Measurements from ENCODE around the genes TAMM41, MKRN2, RAF1, IQSEC1 and NUP210.

- CAGE, long polyA plus RNA, result no peak
- RRBS, result no CpG with 5 or more reads among the region's 7 CpGs
These were observed 51.4 kb downstream of the VGLL4 start for GRCh38 chr3:11592224-11592767.

GRCh38 chr3:11598573-11599282, 45.0 kb downstream of the VGLL4 start:
- CAGE, long polyA plus RNA, result no peak
- RRBS, result no CpG with 5 or more reads among the region's 3 CpGs

DNA sequence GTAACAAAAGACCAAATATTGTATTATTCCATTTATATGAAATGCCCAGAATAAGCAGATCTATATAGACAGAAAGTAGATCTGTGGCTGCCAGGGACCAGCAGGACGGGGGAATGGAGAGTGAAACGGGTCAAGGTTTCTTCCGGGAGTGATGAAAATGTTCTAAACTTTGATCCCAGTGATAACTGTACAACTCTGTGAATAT, 18.0 kb downstream of the VGLL4 start:
- CAGE, long polyA plus RNA, result no peak
- RRBS, result no CpG with 5 or more reads among the region's 3 CpGs

GRCh38 chr3:11846011-11847313, at the start of gene TAMM41:
TSS of gene TAMM41 (minus strand) at chr3:11846885.
- CAGE, long polyA plus RNA, result no peak
- RRBS, result 1% methylated on average over 4 of the region's 80 CpGs

DNA sequence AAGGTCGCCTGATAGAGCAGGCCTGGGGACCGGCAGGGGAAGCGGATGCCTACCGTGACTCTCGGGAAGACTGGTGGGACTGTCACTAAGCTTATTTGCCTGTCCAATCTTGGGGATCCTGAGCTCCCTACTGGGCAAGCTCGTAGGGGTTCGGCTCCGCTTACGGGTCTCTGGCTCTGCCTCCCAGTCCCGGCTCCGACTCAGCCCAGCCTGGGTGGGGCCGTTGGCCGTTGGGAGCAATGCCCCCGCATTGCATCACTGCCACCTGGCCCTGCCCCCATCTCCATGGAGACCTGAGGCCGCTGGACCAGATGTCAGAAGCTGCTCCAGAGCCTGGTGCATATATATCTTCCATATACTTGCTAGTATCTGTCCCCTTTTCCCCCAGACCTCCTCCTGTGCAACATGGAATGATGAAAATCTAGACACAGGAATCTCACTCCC, 64.6 kb upstream of the TAMM41 start:
- CAGE, long polyA plus RNA, result no peak
- RRBS, result no CpG with 5 or more reads among the region's 15 CpGs

DNA sequence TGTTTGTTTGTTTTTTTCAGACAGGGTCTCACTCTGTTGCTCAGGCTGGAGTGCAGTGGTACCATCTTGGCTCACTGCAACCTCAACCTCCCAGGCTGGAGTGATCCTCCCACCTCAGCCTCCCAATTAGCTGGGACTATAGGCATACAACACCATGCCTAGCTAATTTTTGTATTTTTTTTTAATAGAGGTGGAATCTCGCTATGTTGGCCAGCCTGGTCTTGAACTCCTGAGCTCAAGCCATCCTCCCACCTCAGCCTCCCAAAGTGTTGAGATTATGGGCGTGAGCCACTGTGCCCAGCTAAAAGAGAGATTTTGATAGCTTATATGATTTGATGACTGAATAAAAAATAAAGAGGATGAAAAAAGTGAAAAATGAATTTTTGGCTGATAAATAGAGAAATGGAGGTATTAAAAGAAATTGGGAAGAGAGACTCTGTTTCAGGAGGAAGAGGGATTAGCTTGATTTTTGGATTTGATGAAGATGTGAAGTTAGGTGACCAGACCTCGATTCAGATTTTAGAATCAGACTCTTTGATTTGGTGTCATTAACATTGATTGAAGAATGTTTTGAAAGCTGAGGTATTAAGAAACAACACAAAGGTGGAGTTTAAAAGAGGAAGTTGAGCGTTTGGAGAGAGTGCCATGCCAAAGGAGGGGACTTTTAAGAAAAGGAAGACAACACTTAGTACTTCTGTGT, 34.1 kb downstream of the PPARG start:
- CAGE, long polyA plus RNA, result no peak
- RRBS, result no CpG with 5 or more reads among the region's 4 CpGs

DNA sequence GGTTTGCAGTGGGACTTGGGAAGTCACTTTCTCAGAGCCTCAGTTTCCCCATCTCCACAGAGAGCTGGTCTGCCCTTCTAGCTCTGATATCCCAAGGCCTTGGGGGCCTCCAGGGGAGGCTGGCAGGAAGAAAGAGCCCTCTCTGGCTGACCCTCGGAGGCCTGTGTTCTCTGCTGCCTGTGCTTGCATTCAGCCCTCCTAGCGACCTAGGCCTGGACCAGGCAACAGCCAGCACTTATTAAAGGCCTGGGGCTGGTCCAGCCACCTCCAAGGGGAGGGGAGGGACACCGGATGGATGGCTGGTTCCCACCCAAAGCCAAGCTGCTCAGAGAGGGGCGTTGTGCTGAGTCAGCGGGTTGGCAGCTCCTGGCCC, 43.5 kb upstream of the TSEN2 start:
- CAGE, long polyA plus RNA, result no peak
- RRBS, result 15% methylated on average over 2 of the region's 5 CpGs

GRCh38 chr3:12556606-12557813, at the start of gene MKRN2:
TSS of gene MKRN2 (plus strand) at chr3:12557087.
- CAGE, long polyA plus RNA, result no peak
- RRBS, result under 1% methylated on average over 26 of the region's 91 CpGs

DNA sequence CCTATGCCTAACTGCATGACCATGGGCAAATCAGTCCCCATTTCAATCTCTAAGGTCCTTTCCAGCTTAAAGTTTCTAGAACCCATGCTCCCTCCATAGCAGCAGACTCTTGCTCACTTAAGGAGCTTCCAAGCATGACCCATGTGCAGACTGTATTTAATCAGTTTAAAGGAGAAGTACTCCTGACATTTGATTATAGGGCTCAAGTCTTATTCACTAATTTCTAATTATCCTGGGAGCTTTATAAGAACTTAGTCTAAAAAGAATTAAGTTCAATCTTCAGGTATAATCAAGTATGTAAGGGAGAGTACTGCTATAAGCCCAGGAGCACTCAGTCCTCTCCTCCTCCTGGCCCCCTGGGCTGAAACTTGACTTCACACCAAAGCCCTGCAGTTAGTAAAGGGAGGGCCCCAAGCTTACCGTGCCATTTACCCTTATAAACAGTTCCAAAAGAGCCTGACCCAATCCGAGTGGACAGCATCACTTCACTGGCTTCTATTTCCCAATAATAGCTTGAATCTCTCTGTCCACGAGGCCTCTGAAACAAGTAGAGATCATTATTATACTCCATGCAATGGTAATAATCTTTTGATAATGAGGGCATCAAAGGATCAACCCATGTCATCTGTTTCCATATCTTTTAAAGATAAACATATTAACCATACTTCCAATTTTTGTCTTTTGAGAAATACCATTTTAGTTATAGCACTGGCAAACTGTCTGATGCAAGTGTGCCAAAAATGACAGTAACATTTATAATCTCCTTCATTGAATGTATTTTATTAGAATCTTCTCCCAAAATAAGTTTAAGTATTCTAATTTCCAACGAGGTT, 42.6 kb downstream of the MKRN2 start:
- CAGE, long polyA plus RNA, result no peak
- RRBS, result no CpG with 5 or more reads among the region's 4 CpGs

DNA sequence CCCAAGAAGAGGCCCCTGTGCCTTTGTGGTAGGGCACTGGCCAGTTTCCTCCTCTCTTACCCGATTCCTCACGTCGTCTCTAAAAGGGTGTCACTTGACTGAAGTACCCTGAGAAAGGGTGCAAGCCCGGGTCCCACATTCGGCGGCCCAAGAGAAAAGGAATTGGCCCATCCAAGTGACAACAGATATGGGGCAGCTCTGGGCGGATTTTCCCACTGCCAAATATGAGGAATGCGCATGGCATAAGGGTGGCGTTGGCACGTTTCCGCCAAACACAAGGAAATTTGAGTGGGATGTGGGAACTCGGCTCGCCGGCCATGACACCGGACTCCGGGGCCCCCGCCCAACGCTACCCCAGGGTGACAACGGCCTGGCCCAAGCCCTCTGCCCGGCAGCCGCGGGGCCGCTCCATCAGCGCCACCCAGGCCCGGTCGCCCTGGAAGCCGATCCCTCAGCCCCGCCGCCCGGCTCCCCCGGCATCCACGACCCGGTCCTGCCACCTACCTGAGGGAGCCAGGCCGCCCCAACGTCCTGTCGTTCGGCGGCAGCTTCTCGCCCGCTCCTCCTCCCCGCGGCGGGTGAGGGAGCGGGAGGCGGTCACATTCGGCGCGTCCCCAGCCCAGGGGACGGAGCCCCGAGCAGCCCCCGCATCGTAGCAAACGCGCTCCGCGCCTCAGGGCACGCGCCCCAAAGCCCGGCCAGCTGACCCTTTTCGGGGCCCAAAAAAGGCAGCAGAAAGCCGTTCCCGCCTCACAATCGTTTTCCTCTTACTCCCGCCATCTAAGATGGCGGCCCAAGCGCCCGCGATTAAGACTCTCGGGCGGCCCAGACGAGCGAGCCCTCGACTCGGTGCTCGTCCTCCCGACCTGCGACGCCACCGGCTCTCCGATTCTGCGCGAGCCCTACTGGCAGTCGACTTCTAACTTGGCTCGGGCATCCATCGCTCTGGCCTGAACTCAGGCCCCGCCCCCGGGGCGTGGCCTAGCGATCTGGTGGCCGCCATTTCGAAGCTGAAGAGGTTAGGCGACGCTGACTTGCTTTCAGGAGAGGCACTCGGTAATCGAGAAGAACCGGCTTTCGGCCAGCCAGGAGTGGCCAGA, at the start of gene RAF1:
TSS of gene RAF1 (minus strand) at position 809 of the 1,100 bp plus-strand sequence.
- CAGE, long polyA plus RNA, result start-site peak on the minus strand centred at position 188 of the sequence, 185 bp wide, 121 and 112 reads in 2 replicates; start-site peak on the minus strand centred at position 663 of the sequence, 293 bp wide, 366 and 203 reads in 2 replicates
- RRBS, result under 1% methylated on average over 28 of the region's 97 CpGs

DNA sequence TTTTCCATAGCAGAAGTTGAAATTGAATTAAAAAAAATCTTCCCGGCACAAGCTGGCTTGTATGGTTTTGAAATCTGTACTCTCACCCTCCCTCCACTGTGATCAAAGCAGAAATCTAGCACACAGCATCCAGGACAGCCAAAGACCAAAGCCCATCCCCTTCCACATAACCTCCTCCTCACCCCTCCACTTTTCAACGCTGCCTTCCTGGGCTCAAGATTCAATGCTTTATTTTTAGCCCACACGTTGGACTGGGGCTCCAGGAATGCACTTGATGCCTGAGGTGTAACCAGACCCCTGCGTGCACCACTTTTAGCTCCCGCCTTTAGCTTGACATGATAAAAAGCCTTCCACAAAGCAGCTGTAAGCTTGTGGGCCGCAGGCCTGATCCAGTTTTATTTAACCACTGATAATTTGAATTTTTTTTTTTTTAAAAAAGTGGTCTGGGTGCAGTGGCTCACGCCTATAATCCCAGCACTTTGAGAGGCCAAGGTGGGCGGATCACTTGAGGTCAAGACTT, 29.8 kb downstream of the TMEM40 start:
- CAGE, long polyA plus RNA, result no peak
- RRBS, result no CpG with 5 or more reads among the region's 8 CpGs

GRCh38 chr3:12835319-12836361, 5.7 kb downstream of the RPL32 start:
- CAGE, long polyA plus RNA, result no peak
- RRBS, result no CpG with 5 or more reads among the region's 11 CpGs

GRCh38 chr3:12931178-12931844, 89.9 kb upstream of the RPL32 start:
- CAGE, long polyA plus RNA, result no peak
- RRBS, result no CpG with 5 or more reads among the region's 16 CpGs

DNA sequence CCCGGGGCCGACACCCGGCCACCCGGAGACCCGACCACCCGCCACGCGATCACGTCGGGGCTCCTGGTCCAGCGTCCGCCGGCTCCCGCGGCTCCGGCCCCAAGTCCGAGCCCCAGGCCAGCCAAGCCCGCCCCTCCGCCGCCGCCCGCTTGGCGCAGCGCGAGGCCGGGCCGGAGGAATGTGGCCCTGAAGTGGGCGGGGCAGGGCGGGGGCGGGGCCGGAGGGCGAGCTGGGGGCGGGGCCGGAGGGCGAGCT, 105.8 kb downstream of the IQSEC1 start:
- CAGE, long polyA plus RNA, result no peak
- RRBS, result 1% methylated on average over 26 of the region's 35 CpGs

DNA sequence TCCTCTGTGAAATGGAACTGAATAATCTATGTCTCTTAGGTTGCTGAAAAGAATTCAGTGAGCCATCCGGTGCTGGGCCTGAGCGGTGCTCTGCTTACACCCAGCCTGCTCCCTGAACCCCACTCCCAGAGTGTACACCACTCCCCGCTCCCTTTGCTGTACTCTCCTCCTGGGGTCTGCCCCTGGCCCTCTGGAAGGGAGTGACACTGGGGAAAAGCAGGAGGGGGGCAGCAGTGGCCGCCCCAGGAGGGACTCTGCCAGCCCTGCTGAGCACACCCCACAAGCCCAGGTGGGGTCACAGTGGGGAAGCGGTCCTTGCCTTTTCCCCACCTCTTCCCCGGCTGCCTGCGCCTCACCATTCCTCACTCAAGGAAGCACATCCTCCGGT, 97.2 kb downstream of the IQSEC1 start:
- CAGE, long polyA plus RNA, result no peak
- RRBS, result no CpG with 5 or more reads among the region's 8 CpGs

- CAGE, long polyA plus RNA, result no peak
- RRBS, result no CpG with 5 or more reads among the region's 13 CpGs
These were observed 68.8 kb downstream of the IQSEC1 start for GRCh38 chr3:13004285-13005051.

- CAGE, long polyA plus RNA, result no peak
- RRBS, result 3% methylated on average over 24 of the region's 87 CpGs
These were observed at the start of gene IQSEC1 for GRCh38 chr3:13072917-13073830. TSS of gene IQSEC1 (minus strand) at chr3:13073429.

DNA sequence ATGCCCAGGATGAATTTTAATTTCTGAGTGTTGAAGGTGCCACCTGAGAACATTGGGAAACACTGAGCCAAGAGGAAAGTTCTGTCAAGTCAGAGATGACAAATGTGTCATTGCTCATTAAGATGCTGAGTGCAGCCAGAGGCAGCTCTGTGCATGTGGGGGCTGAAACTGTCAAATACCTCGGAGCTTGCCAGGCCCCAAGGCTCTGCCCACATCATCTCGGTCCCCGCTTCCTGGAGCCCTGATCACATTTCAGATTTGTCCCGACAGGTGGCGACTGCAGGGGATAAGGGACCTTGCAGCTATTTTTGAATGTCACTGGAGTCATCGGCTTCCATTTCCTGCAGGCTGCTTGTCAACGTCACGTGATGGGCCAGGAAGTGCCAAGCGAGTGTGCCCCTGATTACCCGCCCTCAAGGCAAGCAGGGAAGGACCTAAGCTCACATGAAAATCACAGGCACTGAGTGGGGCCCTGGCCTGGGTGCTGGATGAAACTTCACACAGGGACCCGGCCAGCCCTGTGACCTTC, 73.6 kb downstream of the NUP210 start:
- CAGE, long polyA plus RNA, result no peak
- RRBS, result no CpG with 5 or more reads among the region's 11 CpGs

- CAGE, long polyA plus RNA, result no peak
- RRBS, result 2% methylated on average over 27 of the region's 55 CpGs
These were observed at the start of gene NUP210 for GRCh38 chr3:13420194-13420556. TSS of gene NUP210 (minus strand) at chr3:13420322.

GRCh38 chr3:13461450-13461804, 18.7 kb upstream of the HDAC11 start:
- CAGE, long polyA plus RNA, result no peak
- RRBS, result no CpG with 5 or more reads among the region's 8 CpGs